ENCODE measurements around a stretch of chr1.

GRCh38 chr1:178608835-178609388, 96.0 kb downstream of the TEX35 start:
- RRBS, result no CpG with 5 or more reads among the region's 3 CpGs

DNA sequence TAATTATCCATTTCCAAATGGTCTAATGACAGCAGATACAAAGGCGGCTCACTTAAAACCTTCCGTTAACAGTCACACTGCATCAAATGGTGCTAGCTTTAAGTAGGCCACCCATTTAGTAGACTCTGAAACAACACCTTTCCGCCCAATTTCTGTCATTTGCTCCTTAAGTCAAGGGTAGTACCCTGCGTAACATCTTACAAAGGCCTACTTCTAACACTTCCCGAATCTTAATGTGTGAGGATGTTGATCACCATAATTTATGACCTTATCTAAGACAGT, 687 bp upstream of the RALGPS2 start:
- RRBS, result no CpG with 5 or more reads among the region's 5 CpGs

DNA sequence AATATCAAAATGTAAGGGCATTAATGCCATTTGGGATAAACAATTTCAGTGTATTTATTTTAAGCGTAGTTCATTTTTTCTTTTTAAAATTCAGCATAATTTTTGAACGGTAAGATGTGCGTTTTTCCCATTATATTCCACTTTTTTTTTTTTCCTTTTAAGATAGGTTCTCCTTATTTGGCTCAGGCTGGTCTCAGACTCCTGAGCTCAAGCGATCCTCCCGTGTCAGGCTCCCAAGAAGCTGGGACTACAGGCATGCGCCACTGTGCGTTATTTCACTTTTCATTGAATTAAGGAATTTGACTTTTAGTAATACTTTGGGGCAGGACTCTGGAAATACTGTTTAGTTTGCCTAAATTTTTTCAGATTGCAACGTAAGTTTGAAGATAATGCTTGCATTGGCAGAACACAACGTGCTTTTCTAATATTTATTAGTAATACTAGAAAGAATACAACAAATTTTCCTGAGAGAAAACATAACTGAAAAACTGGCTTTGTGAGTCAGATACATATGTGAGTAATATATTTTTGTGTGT, 2.1 kb downstream of the RALGPS2 start:
- RRBS, result no CpG with 5 or more reads among the region's 9 CpGs

DNA sequence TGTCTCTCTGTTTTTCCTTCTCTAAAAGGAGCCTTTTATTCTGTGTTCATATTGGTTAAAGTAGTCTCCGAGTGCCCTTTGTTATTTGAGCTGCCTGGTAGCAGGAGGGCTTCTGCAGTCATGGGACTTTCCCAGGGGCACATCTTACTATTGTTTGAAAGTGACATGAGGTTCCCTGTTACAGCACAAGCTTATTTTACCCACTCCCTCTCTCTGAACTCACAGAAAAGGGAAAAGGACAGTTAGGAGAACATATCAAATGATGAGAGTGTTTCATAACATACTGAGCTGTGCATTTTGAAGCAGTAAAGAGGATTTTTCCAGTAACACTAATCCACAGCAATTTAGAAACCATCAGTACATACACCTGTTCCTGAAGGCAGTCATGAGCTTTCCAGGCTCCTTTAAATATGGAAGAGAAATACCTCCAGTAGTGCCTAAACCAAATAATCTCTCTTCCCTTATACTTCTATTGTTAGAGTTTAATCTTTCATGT, 58.2 kb upstream of the ANGPTL1 start:
- RRBS, result no CpG with 5 or more reads among the region's 1 CpG

DNA sequence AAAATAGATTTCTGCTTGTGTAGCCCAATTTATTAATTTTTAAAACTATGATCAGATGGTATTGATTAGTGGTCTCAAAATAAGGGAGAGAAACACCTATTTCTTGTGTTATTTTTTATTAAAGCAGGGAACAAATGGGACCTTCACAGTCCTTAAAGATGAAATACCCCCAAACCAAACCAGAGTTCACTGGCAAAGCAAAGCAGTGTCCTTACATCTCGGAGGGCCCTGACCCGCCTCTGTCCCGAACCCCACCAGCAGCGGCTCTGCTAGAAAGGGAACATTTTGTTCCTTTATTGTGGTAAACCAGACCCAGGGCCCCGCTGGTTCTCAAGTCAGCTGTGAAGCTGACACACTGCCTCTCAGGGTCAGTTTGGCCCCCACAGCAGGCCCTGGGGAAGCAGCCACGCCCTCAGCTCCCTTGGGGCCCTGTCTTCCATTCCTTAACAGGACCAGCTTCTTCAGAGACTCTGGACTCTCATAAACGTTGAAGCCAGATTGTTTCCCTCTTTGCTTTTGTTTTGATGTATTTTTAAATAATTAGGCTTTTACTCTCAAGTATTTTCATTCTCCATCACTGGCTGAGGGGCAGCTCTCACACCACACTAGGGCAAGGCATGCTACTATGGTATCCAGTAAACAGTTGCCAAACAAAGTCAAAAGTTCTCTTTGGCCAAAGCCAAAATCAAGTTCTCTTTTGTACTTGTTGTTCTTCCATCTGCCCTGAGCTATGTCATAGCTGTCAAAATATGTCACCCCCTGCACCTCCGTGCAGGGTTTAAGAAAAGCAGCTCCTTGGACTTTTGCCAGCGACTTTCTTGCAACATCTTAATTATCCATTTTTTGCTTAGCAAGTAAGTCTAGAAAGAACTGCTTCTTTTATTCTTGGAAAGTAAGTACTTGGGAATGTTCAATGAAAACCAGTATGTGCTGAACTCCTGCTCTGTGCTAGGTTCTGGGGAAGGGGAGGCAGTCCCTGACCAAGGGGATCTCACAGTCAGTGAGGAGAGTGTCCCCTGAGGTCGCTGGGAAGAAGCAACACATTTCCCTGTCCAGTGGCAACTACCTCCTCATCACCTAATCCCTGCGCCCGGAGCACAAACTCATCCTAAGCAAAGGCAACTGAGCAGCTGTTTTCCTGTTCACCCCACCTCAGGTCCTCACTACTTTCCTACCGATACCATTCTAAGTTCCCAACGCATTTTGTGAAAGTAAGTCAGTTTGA, 61.2 kb upstream of the ANGPTL1 start:
- RRBS, result no CpG with 5 or more reads among the region's 14 CpGs

DNA sequence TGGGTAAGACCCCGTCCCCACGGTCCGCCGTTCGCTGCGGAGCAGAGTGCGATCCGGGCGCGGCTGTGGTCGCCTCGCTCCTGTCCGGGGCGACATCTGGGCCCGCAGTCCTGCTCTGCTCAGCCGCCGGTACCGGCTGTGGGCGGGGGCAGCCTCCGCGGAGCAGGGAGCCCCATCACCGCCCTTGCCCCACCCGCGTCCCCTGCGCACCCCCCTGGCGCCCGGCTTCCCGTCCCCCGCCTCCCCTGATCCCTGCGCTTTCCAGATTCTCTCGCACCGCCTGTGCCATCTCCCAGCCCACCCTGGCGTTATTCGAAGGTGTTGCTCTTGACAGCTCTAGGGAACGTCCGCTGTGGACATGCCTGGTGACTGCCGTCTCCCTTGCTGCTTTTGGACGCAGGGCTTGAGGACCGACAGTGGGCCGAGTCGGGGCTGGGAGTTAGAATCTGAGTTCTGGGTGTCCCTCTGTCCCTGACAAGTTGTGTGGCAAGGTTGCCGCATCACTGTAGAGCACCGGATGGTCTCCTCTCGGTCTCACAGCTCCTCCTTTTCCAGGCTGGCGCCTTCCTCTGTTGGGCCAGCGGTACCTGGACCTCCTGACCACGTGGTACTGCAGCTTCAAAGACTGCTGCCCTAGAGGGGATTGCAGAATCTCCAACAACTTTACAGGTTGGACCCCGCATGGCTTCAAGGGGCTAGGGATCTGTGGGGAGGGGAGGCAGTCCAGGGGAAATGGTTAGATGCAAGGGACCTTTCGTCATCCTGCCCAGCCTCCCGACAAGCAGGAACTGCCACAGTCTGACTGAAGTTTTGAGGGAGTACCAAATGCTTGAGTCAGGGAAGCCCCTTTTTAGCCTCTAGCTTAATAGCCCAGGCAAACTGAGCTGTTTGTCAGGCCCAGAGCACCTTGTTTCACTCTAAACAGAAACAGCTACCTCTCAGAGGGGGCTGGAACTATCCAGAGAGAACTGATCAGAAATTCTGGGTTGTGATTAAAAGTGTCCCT, 818 bp downstream of the TOR3A start:
- RRBS, result under 1% methylated on average over 14 of the region's 50 CpGs

DNA sequence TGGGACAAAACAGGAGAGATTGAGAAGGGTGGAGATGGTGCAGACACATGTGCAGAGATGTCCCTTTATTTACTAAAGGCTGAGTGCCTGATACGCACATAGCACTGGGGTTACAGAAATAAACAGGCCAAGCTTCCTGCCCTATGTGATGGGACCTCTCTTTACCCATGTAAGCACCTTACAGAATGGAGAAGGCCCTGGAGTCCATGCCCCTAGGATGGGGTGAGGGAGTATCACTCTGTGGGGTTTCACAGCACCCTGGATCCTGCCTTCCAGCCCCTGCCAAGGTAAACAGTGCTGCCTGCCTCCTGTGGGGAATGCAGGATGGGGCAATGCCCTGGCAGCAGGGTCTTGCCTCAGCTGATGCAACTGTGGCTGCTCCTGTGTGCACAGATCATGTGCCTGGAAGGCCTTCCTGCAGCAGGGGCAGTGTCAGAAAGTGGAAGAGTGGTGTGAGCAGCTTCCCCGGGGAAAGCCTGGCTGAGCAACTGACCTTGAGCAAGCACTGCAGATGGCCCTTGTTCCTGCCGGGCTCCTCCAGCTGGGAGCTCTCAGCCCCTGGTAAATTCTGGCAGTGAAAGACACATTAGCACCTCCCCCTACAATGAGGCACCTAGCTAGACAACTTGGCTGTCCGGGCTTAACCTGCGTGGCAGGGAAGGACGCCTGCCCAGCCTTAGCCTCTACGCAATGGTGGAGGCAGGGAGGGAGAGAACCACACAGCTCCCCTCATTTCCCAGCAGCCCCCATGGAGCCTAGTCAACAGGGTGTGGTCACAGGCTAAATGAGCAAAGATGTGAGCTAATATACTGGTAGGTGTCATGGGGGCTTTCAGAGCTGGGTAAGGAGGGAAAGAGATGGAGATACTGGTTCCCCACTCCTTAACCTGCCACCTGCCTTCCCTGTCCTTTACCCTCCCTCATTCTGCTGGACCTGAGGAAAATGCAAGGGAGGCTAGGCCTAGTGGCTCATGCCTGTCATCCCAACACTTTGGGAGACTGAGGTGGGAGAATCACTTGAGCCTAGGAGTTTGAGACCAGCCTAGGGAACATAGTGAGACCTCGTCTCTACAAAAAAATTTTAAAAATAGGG, 10.0 kb downstream of the TOR3A start:
- RRBS, result 14% methylated on average over 3 of the region's 8 CpGs

DNA sequence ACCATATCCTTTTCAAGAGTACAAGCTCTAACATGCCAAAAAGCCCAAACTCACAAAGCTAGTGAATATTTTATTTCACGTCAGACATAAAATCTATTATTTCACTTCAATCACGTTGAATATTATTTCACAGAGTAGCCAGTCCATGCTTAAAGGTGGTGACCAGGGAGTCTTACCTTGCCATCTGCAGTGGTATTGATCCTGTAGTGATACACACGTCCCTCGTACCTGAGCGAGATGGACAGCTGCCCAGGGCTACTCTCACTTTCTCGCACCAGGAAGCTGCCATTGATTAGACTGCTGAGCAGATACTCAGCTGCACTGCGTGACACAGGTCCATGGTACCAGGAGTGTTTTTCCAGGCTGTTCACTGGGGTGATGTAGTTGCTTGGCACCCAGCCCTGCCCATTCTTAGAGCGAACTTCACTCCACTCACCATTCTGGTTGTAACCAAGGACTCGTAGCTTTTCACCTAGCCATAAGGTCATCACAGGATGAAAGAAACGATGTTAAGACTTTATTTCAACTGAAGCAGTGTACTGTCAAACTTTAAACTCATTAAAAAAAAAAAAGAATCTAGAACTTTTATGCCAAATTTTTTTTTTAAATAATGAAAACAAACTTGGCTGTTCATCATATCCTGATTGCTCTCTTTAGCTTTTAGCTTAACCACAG, 44.5 kb downstream of the TOR3A start:
- RRBS, result no CpG with 5 or more reads among the region's 10 CpGs

- RRBS, result no CpG with 5 or more reads among the region's 12 CpGs
Measured at GRCh38 chr1:179883073-179883269, 886 bp downstream of the TOR1AIP1 start.

- RRBS, result no CpG with 5 or more reads among the region's 6 CpGs
Measured at GRCh38 chr1:180005968-180006758, 51.6 kb downstream of the CEP350 start.

DNA sequence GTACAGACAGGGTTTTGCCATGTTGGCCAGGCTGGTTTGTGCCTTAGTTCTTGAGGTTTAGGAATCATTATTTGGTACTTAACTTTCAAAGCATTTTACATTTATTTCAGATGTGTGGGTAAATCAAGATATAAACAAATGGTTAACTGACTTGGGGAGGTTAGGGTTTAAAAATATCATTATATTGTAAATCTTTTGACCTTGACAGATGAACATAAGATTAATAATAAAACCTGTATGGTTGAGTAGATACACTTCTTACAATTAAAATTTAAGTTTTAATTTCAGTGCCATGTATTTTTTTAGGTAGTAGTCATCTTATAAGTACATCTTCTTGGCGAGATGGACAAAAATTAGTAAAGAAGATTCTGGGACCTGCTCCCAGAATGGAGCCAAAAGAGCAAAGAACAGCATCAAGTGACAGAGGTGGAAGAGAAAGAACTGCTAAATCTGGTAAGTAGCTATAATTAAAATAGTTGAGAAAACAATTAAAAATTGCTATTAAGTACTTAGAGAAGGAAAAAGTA, 57.1 kb downstream of the CEP350 start:
- RRBS, result no CpG with 5 or more reads among the region's 1 CpG

DNA sequence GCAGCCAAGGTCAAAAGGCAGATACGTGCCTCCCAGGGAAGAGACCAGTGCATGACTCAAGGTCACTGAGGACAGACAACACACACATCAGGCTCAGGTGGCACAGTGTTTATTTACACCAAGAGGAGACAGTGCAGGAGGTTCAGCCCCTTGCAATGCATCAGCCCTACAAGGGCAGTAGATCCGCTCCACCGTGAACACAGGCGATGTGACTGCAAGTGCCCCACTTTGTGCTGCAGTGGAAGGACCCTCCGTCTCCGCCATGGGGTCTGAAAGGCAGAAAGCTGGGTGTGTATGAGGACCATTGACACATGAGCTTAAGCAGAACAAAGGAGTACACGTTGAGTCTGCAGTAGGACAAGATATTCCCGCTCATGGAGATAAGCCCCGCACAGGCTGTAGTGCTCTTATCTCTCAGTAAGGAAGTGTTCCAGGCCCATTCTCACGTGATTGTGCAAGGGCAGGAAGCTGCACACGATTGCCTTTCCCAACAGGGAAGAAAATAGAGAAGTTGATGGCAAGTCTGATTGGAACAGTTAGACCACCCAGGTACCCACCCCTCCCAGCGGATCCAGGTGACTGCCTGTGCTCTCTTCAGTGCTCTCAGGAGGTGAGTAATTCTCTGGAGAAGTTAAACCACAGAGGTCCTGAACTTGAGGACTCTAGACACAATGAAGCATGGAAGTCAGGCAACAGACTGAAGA, 37.5 kb upstream of the QSOX1 start:
- RRBS, result no CpG with 5 or more reads among the region's 12 CpGs

DNA sequence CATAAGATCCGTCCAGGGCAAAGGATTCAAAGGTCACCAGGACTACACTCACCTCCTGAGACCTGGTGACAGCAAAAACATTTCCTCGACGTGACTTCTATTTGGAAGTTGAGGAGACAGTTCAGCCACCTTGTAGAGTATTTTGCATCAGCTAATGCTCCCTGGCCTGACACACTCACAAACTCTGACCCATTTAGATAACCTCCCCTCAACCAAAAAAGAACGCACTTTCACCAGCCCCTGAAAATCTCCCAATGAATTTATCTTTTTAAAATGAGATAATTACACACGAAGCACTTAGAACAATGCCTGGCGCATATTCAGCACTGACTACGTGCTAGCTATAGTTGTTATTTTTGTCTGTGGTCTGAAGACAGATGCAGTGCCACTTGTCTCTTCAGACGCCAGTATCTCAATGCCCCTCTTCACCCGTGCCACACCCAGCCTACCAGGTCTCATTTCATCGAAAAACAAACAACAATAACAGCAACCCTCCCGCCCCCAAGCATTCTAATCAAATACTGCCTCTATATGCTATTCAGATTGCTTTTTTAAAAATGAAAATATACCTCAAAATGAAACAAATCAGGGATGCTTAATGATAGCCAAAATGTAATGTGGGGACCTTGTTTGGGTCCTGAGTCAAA, 38.8 kb upstream of the ACBD6 start:
- RRBS, result no CpG with 5 or more reads among the region's 11 CpGs

GRCh38 chr1:180542602-180542934, 40.2 kb upstream of the ACBD6 start:
- RRBS, result no CpG with 5 or more reads among the region's 4 CpGs

DNA sequence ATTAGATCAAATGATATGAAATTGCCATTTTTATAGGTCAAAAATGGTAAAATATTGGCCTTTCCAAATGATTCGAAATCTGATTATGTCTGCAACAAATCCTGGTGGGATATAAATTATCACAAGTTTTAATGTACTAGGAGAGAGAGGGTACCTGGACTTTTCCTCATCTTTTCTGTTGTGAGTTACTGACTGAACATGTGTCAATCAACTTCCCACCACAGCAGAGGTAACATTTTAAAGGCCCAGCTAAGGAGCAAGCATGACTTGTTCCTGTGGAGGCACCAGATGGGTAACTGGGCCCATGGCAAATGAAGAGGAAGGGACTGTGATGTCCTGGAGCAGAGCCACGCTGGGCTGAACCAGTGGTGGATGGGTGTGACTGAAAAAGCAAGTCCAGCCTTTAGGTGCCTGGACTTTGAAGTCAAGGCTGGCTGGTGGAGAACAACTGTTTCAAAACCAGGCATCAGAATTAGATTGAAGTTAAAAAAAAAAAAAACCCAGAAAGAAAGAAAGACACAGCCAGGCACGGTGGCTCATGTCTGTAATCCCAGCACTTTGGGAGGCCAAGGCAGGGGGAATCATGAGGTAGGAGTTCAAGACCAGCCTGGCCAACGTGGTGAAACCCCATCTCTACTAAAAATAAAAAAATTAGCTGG, 6.6 kb downstream of the MR1 start:
- RRBS, result no CpG with 5 or more reads among the region's 4 CpGs

DNA sequence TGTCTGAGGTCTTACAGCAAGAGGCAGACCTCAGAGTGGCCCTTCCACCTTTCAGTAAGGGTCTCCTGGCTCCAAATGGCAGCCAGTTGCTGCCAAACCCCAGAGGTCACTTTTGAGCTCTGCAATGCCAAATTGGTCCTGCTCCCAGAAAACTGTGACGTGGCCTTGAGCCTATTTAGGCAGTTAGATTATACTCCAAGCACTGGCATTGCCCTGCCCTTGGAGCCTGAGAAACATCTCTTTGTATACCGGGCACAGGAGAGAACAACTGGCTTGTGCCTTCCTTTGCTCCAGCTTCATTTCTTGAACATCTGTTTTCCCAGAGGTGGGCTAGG, 134.5 kb downstream of the IER5 start:
- RRBS, result no CpG with 5 or more reads among the region's 2 CpGs

DNA sequence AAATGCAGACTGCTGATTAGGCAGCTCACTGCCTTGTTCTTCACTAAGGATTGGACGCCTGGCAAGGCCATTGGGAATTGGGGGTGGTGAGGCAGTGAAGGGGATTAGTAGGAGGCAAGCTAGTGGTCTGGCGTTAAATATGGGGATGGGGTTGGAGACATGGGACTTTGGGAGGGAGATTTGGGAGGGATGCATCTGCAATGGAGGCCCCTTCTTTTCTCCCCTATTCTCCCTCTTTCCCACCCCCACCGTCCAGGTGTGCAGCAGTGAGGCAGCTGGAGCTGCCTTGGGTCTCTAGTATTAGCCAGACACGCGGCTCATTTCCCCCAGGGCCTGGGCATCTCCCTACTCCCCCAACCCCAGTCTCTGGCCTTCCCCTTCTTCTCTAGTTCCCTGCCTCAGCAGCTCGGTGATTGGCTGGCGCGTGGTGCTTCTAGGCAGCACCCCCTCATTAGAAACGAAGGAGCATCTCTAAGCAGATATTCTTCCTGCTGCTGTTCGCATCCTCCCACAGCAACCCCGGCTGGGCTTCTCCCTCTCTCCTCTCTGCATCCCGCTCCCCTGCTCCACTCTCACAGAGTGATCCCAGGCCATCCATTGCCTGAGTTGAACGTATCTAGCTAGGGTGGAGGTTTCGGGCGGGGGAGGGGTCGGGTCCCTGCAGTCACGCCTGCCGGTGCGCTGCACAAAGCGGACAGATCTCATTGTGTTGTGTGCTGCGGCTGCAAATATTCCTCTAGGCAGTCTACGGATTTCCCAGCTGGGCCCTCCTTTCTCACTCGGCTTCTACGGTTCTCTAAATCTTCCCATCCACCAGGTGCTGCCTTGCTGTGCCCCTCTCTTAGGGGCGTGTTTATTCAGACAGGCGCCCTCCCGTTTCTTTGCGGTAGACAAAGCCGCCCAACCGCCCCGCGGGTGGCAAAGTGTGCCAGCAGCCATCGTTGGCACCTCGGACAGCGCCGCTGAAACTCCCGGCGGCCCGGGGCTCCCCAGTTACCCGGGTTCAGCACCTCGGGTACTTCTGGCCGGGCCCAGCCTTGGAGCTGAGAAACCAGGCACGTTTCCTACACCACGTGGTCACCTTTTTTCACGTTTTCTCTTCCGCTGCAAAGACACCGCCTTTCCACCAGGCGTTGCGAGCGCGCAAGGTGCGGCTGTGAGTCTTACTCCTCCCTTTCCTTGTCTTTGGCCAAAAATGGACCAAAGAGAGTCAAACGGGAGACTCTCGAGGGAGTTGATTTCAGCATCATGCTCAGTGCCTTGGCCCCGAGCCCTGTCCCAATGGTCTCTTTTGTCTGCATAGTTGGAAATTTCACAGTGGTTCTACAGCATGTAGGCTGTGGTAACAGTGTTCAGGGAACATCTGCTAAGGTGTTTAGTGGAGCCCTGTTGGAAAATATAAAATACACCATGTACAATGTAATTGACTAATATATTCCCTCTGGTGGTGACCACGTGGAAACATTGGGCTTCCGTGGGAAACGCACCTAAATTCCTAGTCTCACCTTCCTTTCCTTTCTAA, 2.2 kb downstream of the CACNA1E start:
- RRBS, result no CpG with 5 or more reads among the region's 58 CpGs

DNA sequence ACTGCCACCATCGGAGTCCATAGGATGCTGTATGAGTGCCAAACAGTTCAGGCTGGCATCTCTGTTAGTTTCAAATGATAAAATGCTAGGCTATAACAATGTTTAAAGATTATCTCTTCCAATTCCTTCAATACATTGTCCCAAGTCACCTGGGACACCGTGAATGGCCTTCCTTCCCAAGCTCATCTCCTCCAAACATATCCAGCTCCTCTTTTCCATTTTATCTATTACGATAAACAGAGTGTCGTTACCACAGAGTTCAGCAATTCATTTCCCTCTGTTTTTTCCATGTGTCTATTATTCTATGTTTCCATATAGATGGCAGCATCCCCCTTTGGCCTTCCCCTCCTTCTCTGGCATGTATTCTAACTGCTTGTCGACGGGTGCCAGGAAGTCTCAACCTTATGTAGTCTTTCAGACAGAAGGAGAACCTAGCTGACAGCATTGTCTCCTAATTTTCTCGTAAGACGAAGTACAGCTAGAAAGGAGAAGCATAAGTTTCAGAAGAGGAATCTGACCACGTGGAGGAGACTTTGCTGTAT, 109.1 kb upstream of the ZNF648 start:
- RRBS, result no CpG with 5 or more reads among the region's 9 CpGs

- RRBS, result no CpG with 5 or more reads among the region's 1 CpG
Measured at GRCh38 chr1:182304540-182305180, 86.9 kb downstream of the GLUL start.

GRCh38 chr1:182340293-182340868, 51.2 kb downstream of the GLUL start:
- RRBS, result no CpG with 5 or more reads among the region's 10 CpGs